ENCODE results near the gene ARPC2.

GRCh38 chr2:217937336-217937972 lies 65.3 kb downstream of the TNS1 start:
- PRO-cap, 7 experiments, result peak in 1 of 7 experiments; most common minus-strand start chr2:217937525 (in 1)
- RAMPAGE, long total RNA, 2 experiments, result no peak in any of the 2 experiments

- PRO-cap, 7 experiments, result peak in 1 of 7 experiments; most common plus-strand start chr2:217943155 (in 1); most common minus-strand start chr2:217942911 (in 1)
- RAMPAGE, long total RNA, 2 experiments, result no peak in any of the 2 experiments
Observed at GRCh38 chr2:217942801-217943231, 60.0 kb downstream of the TNS1 start.

- PRO-cap, 7 experiments, result peak in 1 of 7 experiments; most common plus-strand start chr2:218059947 (in 1)
- RAMPAGE, long total RNA, 2 experiments, result no peak in any of the 2 experiments
Observed at GRCh38 chr2:218059656-218060060, 9.4 kb upstream of the RUFY4 start.

DNA sequence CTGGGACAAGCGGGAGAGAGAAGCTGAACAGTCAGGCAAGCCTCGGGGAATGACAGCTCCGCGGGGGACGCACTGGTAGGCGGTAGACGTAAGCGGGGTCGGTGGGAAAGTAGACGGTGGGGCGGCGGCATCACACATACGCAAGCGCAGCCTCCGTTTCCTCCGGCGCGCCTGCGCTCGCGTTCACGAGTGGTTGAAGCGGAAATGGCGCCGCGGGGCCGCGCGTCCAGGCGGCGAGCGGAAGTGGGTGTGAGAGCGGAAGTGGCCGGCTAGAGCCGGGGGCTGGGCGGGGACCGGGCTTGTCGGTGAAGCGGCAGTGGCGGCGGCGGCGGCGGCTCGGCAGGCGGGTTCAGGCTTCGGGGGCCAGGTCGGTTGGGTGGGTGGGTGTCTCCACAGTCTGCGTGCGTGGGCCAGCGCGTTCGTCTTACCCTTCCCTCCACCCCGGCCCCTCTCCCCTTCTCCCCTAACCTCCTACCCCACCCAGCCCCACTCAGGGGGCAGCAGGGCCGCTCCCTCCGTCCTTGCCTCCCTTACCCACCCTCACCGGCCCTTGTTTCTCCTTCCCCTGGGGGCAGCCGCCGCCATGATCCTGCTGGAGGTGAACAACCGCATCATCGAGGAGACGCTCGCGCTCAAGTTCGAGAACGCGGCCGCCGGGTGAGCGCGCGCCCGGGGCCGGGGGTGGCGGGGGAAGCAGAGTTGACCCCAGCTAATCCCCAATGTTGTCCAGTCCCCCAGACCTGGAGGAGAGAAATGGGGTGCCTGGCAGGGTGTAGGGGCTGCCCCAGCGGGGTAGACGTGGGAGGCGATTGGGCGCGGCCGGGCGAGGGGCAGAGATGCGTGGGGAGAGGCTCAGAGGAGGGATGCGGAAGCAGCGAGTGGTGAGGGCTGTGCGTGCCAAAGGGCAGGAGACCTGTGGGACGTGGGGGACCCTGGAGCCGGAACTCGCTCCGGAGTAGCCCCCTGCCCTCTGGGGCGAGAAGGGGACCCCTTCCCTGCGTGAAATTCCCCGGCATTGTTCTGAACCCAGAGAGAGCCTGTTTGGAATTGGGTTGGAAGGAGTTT lies at the start of gene ARPC2:
Gene ARPC2 (plus strand): TSS at position 302 of the 1,065 bp plus-strand sequence.
- PRO-cap, 7 experiments, result peak in 7 of 7 experiments; most common plus-strand start position 302 of the sequence (in 7); most common minus-strand start position 187 of the sequence (in 6)
- RAMPAGE, long total RNA, 2 experiments, result start-site peak on the plus strand in 2 of 2 experiments, centred at positions 286 to 292 of the sequence, 812 to 1,105 reads per replicate; start-site peak on the minus strand in 1 of 2 experiments, centred at position 152 of the sequence, 6 reads per replicate

DNA sequence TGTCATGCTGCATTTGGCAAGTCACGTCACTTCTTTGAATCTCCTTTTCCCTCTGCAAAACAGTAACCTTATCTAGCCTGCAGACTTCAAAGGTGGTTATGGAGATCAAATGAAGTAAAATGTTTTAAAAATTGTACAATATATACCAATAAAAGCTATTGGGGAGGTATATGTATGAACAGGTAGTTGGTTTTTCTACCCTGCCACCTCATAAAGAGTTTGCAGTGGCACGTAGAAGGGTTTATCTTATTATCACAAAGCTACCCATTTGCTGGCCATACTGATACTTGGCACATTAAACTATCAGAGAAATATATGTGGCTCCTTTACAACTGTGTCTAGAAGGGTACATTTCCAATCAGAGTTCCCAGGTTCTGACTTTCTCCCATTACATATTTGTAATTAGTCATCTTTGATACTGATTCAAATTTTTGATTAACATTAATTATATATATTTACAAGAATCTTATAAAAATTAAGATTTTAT lies 21.0 kb downstream of the ARPC2 start:
- PRO-cap, 7 experiments, result no peak in any of the 7 experiments
- RAMPAGE, long total RNA, 2 experiments, result no peak in any of the 2 experiments

GRCh38 chr2:218253447-218254699 lies 6.9 kb upstream of the GPBAR1 start:
- PRO-cap, 7 experiments, result no peak in any of the 7 experiments
- RAMPAGE, long total RNA, 2 experiments, result no peak in any of the 2 experiments

DNA sequence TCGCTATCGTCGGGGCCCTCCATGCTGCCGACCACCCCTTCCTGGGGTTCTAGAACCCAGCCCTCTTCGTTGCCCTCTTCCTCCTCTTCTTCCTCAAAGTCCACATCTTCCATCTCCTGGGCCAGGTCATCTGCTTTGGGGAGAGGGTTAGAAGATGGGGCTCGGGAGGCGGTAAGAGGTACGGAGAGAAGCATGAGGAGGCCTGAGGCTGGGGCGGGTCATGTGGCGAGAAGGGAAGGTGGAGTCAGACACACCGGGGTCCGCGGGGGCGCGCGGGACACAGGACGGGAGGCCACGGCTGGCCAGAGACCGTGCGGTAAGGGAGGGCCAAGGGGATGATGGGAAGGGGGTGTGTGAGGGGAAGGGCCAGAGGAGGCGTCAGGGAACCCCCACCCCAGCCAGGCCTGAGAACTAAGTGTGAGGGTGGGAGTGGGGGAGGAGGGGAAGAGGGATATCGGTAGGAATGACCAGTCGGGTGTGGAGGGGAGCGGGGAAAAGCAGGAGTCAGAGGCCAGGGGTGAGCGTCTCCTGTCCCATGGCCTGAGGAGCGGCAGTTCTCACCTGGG lies 449 bp downstream of the AAMP start:
- PRO-cap, 7 experiments, result peak in 1 of 7 experiments; most common plus-strand start position 441 of the sequence (in 1); most common minus-strand start position 310 of the sequence (in 1)
- RAMPAGE, long total RNA, 2 experiments, result no peak in any of the 2 experiments

GRCh38 chr2:218278544-218278910 lies 8.2 kb downstream of the PNKD start:
- PRO-cap, 7 experiments, result no peak in any of the 7 experiments
- RAMPAGE, long total RNA, 2 experiments, result no peak in any of the 2 experiments

DNA sequence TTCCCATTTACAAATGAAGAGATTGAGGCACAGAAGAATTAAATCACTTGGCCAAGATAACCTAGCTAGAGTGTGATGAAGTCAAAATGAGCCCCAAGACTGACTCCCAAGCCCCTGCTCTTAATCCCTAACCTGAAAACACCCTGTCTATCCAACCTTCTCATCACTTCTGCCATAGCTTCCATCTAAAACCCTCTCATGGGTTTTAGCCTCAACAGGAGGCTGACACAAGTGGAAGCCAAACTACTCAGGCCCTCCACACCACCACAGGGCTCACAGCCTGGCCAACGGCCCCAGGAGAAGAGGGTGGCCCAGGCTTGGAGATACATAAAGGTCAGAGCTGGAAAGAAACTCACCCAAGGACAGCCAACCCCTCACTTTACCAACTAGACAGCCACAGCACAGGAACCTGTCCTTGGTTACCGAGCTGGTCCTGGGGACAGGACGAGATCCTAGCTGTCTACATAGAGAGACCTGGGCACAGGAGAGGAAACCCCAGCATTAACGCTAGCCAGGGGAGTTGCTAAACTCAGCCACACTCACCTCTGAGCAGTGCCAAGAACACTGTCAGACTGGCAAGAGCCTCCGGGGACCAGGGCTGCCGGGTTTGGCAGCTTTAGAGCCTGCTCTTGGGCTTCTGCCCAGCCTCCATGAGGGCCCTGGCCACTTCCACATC lies 6.9 kb downstream of the TMBIM1 start:
- PRO-cap, 7 experiments, result no peak in any of the 7 experiments
- RAMPAGE, long total RNA, 2 experiments, result no peak in any of the 2 experiments

- PRO-cap, 7 experiments, result no peak in any of the 7 experiments
- RAMPAGE, long total RNA, 2 experiments, result no peak in any of the 2 experiments
Observed at GRCh38 chr2:218389030-218390264, 7.4 kb downstream of the SLC11A1 start.

- PRO-cap, 7 experiments, result peak in 7 of 7 experiments; most common plus-strand start chr2:218400578 (in 2); most common minus-strand start chr2:218400476 (in 4)
- RAMPAGE, long total RNA, 2 experiments, result no peak in any of the 2 experiments
Observed at GRCh38 chr2:218400181-218400827, 636 bp downstream of the CTDSP1 start.

GRCh38 chr2:218401897-218403005 lies 2.6 kb downstream of the CTDSP1 start:
- PRO-cap, 7 experiments, result peak in 5 of 7 experiments; most common plus-strand start chr2:218402657 (in 5)
- RAMPAGE, long total RNA, 2 experiments, result no peak in any of the 2 experiments

- PRO-cap, 7 experiments, result no peak in any of the 7 experiments
- RAMPAGE, long total RNA, 2 experiments, result no peak in any of the 2 experiments
Observed at GRCh38 chr2:218403006-218403635, 3.5 kb downstream of the CTDSP1 start.

GRCh38 chr2:218404637-218405036 lies 5.0 kb downstream of the CTDSP1 start:
- PRO-cap, 7 experiments, result no peak in any of the 7 experiments
- RAMPAGE, long total RNA, 2 experiments, result no peak in any of the 2 experiments

DNA sequence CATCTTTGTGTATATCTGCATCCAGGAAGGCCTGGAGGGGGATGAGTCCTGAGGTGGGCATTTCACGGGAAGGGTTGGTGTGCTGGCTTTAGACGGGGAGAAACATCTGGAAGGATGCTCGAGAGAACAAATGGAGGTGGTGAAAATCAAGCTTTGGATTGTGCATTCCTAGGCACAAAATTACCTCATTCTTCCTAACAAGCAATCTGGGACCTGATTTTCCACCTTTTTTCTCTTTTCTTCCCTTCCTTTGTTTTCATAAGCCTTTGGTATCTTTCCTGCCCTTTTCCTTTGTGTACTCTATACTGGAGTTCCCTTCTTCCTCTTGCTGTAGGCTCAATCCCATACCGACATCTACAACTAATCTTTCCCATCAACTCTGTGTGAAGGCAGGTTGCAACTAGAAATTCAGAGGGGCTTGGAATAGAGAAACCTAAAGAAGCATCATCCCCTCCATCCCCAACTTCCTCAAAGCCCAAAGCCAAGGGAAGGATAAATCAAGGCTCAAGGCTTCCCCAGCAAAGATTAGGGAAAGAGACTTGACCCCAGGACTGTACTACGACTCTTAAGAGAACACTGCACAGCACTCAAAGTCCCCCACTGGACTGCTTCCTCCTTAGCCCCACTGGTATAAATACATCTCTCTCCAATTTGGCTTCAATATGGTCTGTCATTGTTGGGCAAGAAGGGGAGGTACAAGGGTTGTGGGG lies 22.7 kb downstream of the ZNF142 start:
- PRO-cap, 7 experiments, result no peak in any of the 7 experiments
- RAMPAGE, long total RNA, 2 experiments, result no peak in any of the 2 experiments

GRCh38 chr2:218658426-218659075 lies 872 bp downstream of the ZNF142 start:
- PRO-cap, 7 experiments, result no peak in any of the 7 experiments
- RAMPAGE, long total RNA, 2 experiments, result start-site peak on the plus strand in 1 of 2 experiments, at chr2:218658720-218658815 at its widest, 6 reads per replicate

DNA sequence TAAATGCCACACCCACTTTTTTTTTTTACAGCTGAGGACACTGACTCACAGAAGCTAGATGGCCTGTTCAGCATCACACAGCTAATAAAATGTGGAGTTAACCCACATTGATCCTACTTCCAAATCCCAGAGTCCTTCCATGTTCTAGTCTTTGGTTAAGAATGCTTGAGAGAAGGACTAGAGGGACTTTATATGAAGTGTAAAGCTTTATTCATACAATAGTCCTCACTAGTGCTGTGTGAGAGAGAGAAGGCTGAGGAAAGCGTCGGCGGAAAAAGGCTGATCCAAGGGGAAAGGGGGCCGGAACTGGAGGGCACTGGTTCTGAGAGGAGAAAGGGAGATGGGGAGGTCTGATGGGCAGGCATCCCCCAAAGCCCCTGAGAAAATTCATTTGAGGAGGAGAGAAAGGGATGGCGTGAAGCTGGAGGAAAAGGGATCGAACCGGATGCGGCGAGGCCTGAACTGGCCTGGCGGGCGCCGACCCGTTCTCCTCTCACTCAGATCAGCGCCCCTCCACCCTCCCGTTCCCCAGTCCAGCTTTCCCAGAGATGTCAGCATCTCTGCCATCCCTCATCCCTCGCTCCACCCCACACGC lies 454 bp downstream of the RNF25 start:
- PRO-cap, 7 experiments, result no peak in any of the 7 experiments
- RAMPAGE, long total RNA, 2 experiments, result no peak in any of the 2 experiments

- PRO-cap, 7 experiments, result no peak in any of the 7 experiments
- RAMPAGE, long total RNA, 2 experiments, result no peak in any of the 2 experiments
Observed at GRCh38 chr2:218739630-218740161, 29.1 kb downstream of the TTLL4 start.

DNA sequence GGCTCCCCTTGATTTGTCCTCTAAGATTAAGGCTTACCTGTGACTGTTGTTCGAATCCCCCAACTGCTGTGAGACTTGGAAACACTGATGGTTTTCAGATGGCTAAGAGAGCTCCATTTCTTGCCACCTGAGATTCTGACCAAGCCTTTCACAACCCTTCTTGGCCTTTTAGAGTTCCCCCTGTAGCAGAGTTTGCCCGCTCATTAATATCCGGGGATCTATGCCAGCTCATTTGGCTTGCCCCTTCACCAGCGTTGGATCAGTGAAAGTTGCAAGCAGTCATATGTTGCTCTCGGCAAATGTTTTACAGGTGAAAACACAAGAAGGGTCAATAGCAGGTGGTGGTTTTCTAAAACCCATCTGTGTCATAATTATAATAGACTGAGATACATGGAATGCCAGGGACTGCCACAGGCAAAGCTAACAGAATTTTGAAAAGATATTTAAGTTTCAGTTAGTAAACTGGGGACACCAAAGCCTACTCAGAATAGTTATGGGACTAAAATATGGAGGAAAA lies 24.0 kb upstream of the CYP27A1 start:
- PRO-cap, 7 experiments, result no peak in any of the 7 experiments
- RAMPAGE, long total RNA, 2 experiments, result no peak in any of the 2 experiments

DNA sequence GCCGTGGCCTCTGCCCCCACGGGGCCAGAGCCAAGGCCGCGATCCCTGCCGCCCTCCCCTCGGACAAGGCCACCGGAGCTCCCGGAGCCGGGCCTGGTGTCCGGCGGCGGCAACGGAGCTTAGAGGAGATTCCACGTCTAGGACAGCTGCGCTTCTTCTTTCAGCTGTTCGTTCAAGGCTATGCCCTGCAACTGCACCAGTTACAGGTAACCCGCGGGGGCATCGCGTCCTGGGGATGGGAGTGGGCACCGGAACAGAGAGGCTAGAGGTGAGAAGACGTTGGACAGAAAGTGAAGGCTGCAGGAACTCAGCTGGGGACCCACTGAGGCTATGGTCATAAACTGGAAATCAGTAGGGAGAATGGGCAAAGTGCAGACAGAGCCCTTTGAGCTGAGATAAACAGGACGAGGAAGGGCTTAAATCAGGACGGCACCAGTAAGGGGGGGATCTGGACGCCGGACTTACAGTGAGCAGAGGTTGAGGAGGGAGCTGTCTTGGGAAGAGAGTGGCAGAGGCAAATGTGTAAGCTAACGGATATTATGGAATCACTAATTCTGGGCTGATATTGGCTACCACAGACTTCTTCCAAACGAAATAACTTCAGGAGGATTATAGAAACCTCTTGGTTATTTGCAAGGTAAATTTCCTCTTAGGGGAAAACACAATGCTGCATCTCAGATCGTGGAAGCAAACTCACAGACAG lies 436 bp downstream of the CYP27A1 start:
- PRO-cap, 7 experiments, result peak in 1 of 7 experiments; most common plus-strand start position 458 of the sequence (in 1); most common minus-strand start position 392 of the sequence (in 1)
- RAMPAGE, long total RNA, 2 experiments, result no peak in any of the 2 experiments

Data from ovary (tissue), 7 donors.